ENCODE results near the genes MSH4 and DNAJB4.

DNA sequence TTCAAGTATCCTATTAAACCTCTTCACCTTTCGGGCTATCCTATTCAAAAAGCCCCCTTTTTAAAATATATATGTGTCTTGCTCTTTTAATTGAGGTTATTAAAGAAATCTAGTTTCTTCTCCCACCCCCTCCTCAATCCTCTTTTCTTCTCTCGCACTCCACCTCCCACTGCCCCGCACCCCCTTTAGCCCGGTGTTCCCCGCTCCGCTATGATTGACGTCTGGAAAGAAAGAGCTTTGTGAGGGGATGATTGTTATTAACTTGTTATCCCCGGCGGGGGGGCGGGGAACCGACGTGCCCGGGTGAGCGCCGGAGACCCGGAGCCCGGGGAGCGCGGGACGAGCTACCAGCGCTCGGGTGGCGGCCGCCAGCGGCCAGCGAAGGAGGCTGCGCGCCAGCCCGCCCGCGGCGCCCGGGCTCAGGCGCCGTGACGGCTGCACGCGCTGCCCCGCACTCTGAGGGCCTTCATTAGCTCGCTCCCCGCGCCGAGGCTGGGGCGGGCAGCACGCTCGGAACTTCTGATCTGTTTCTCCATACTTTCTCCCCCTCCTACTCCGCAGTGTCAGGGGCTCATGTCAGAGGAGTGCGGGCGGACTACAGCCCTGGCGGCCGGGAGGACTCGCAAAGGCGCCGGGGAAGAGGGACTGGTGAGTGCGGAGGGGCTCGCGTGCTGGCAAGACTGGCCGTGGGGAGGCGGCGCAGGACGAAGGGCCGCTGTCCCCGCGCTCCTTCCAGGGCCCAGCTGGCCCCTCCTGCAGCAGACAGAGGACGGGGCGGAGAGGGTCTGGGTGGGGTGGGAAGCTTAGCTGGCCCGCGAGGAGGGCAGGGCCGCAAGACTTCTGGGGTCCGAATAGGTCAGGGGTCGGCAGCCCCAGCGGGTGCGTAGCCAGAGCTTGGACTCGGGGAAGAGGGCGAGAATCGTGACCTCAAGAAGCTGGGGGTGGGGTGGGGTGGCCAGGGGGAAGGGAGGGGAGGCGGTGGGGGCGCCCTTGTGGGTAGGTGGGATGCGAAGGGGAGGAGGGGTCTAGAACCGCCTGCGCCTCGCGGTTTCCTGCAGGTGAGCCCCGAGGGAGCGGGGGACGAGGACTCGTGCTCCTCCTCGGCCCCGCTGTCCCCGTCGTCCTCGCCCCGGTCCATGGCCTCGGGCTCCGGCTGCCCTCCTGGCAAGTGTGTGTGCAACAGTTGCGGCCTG, 2.2 kb downstream of the LHX8 start:
- PRO-cap, result no peak
- RAMPAGE, long total RNA, result no peak

- PRO-cap, result no peak
- RAMPAGE, long total RNA, result no peak
Measured at GRCh38 chr1:75796163-75797365, at the start of gene MSH4. Gene MSH4, plus strand, starts transcription at chr1:75796882.

DNA sequence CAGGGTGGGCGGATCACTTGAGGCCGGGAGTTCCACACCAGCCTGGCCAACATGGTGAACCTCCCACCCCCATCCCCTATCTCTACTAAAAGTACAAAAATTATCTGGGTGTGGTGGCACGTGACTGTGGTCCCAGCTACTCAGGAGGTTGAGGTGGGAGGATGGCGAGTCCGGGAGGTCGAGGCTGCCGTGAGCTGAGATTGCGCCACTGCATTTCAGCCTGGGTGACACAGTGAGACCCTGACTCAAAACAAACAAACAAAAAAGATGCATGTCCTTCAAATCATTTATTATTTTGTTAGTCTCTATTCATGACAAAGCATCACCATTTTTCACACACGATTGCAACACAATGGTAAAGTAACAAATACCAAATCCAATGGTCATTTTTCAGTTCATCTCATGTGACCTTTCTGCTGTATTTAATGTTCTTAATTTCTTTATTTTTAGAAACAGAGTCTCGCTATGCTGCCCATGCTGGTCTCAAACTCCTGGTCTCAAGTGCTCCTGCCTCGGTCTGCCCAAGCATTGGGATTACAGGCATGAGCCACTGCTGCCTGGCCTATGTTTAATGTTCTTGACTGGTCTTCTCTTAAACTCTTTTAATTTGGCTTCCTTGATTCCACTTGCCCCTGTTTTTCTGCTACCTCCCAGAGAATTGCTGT, 1.1 kb downstream of the MSH4 start:
- PRO-cap, result no peak
- RAMPAGE, long total RNA, result no peak

- PRO-cap, result no peak
- RAMPAGE, long total RNA, result no peak
Measured at GRCh38 chr1:76083182-76083681, 8.7 kb downstream of the ST6GALNAC3 start.

DNA sequence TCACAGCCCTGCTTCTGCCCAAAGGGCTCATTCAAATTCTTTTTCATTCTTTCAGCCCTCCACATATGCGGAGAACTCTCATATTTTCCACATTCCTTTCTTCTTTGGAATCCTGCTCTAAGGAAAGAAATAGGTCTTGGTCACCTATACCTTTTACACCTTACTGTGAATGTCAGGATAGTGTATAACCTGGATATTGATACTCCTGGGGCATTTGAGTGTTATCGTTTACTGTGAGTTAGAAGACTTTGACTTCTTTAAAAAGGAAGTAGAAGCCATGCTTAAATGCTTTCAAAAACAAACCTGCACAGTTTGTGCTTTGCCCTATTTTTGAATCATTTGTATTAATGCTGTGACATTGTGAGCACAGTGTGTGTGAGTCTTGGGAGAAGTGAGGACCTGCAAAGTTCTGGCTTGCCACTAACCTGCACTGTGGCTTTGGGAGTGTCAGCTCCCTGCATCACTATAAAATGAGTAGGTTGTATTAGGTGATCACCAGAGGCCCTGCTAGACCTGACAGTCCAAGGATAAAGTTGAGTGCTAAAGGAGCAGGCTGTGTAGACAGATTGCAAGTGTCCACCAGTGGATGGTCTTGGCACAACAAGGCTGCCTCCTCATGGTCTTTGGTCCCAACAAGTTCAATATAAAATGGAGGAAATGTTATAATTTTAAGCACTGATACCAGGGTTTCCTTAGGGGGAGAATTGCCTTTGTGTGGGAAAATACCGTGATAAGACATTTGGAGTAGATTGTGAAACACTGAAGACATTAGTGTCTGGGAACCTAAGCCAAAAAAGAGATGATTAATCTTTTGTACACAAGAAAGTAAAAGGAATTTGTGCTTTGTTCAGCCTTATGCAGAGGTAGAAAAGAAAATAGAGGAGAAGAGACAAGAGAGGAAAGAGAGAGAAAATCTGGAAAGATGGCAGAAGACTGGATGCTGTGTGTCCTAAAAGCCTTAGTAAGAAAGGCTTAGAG, 35.8 kb downstream of the ST6GALNAC3 start:
- PRO-cap, result no peak
- RAMPAGE, long total RNA, result no peak

GRCh38 chr1:76294942-76295091, 220.3 kb downstream of the ST6GALNAC3 start:
- PRO-cap, result no peak
- RAMPAGE, long total RNA, result no peak

GRCh38 chr1:77683018-77684103, 903 bp upstream of the ZZZ3 start:
- PRO-cap, result bidirectional peak, plus-strand start at chr1:77683209, minus-strand start at chr1:77683478; bidirectional peak, plus-strand start at chr1:77683895, minus-strand start at chr1:77683864
- RAMPAGE, long total RNA, result no peak

DNA sequence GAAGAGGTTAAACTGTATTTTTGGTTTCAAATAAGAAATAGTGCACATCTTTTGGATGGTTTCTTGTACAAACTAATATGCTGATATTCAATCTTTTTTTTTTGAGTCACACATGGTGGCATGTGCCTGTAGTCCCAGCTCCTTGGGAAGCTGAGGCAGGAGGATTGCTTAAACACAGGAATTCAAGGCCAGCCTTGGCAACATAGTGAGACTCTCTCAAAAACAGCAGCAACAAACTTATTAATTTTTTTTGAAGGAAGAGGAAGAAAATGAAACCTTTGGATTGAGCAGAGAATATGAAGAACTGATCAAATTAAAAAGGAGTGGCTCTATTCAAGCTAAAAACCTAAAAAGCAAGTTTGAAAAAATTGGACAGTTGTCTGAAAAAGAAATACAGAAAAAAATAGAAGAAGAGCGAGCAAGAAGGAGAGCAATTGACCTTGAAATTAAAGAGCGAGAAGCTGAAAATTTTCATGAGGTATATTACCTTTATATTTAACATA, 43.3 kb downstream of the FUBP1 start:
- PRO-cap, result no peak
- RAMPAGE, long total RNA, result no peak

DNA sequence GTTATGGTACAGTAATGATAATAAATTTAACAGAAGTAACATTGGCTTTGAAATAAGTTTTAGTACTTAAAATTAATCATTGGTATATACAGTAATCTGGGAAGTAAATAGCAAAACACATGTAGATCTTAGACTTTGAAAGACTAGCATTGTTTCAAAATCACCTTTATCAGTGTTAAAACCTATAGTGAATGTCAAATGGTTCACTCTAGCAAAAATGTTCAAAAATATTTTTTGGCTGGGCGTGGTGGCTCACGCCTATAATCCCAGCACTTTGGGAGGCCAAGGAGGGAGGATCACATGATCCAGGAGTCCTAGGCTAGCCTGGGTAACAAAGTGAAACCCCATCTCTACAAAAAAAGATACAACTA, 42.8 kb downstream of the FUBP1 start:
- PRO-cap, result no peak
- RAMPAGE, long total RNA, result no peak

GRCh38 chr1:77978023-77978982, 569 bp downstream of the FUBP1 start:
- PRO-cap, result bidirectional peak, plus-strand start at chr1:77978391, minus-strand start at chr1:77978261
- RAMPAGE, long total RNA, result no peak

- PRO-cap, result bidirectional peak, plus-strand start at chr1:78004852, minus-strand start at chr1:78004554
- RAMPAGE, long total RNA, result no peak
Measured at GRCh38 chr1:78004358-78005353, at the start of gene DNAJB4. Gene DNAJB4, plus strand, starts transcription at chr1:78004939.

DNA sequence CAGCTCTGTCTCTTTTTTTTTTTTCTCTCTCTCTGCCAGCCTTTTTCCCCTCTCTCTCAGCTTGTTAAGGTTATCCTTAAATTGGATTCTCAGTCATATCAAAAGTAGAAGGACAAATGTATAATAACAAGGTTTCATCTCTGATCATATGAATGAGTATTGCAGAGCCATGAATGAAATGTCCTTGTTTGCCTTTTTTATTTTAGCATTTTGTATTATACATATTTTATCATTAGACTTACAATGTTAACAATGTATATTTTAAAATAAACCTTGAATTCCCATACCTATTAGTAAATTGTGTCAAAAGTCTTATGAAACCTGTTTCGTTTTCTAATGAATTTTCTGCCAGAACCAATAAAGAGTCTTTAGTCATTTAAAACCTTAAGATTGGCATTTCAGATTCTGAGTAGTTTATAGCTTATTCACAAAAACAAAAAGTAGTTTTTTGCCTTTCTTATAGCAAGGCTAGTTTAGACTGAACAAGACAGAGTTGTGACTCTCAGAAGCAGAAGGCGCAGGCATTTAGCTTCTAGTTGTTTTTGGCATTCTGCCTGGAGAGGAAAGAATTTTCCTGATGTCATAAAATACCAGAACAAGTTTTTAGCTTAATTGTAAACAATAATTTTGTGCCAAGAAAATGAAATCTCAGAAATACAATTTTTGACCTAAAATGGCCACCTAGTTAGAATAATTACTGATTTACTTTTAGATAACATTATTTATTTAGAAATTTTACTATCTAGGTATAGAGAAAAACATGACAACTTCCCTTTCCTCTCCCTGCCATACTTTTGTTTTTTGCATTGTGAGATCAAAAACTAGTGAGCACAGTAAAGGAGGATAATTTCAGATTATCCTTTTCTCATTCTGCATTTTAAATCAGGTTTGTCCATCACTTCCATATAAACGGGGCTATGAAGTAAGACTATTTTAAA, 884 bp downstream of the DNAJB4 start:
- PRO-cap, result no peak
- RAMPAGE, long total RNA, result no peak

DNA sequence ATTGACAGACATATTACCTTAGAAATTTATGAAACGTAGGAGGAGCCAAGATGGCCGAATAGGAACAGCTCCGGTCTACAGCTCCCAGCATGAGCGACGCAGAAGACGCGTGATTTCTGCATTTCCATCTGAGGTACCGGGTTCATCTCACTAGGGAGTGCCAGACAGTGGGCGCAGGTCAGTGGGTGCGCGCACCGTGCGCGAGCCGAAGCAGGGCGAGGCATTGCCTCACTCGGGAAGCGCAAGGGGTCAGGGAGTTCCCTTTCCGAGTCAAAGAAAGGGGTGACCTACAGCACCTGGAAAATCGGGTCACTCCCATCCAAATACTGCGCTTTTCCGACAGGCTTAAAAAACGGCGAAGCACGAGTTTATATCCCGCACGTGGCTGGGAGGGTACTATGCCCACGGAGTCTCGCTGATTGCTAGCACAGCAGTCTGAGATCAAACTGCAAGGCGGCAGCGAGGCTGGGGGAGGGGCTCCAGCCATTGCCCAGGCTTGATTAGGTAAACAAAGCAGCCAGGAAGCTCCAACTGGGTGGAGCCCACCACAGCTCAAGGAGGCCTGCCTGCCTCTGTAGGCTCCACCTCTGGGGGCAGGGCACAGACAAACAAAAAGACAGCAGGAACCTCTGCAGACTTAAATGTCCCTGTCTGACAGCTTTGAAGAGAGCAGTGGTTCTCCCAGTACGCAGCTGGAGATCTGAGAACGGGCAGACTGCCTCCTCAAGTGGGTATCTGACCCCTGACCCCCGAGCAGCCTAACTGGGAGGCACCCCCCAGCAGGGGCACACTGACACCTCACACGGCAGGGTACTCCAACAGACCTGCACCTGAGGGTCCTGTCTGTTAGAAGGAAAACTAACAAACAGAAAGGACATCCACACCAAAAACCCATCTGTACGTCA, 735.1 kb downstream of the TTLL7 start:
- PRO-cap, result bidirectional peak, plus-strand start at position 640 of the sequence, minus-strand start at position 421 of the sequence
- RAMPAGE, long total RNA, result no peak

DNA sequence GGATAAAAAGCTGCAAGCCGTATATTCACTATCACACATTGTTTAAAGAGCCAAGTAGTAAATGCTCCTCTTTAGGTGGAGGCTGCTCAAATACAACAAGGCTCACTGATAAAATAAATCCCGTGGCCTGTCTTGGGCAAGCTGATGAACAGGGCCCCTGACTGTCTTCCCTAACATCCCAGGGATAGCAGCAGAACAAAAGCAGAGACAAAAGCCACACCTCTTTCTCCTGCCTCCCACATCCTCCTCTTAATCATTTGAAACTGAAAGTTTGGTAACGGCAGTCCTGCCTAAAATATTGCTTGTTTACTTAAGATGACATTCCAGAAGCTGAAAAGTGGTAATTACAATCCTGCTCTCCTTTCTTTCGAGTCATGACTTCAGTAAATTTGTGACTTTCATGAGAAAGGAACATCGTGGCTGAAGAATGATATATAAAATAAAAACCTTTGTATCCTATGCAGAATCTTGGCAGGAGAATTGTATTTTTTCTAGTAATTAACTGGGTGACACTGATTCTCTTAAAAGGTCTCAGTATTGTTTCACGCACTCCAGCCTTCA, 357.6 kb downstream of the TTLL7 start:
- PRO-cap, result no peak
- RAMPAGE, long total RNA, result no peak

DNA sequence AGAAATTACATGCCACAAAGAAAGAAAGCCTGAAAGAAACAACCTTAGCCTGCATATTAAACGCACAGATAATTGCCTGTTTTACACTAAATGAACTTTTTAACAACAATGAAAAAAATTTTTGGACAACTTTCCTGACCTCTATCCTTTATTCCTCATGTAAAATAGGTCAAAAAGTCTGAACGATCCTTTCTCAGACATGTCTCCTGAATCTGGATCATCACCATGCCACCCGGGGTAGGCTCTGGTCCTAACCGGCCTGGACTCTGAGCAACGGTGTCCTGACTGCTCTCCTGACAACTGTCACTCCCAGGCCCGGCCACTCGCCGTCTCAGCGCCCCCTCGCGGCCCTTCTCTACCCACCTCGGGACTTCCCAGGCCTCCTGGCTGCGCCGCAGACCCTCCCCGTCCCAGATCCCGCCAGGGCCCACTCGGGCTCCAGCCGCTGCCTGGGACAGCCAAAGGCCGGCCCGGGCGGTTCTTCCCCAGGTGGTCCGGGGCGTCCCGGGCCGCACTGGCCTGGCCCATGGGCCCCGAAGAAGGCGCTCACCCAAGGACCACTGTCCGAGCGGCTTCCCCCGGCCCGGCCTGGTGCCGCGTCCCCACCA, 138.6 kb downstream of the TTLL7 start:
- PRO-cap, result unidirectional peak, plus-strand start at position 370 of the sequence; unidirectional peak, plus-strand start at position 430 of the sequence
- RAMPAGE, long total RNA, result no peak

DNA sequence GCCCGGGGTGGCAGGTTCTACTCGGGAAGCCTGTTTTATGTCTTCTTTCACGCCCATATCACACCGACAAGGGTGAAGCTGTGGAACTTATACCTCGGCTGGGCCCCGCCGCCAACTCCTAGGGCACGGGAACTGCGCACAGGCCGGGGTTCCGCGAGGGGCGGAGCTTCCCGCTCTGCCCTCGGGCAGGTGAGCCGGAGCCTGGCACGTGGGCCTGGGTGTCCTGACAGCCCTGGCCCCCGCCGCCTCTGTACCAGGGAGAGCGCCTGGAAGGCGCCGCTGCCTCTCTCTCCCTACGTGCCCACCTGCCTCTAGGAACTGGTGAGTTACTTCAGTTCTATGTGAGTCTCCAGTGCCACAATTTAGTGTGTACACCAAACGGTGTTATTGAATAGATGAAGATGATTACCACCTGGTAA, 138.0 kb downstream of the TTLL7 start:
- PRO-cap, result unidirectional peak, minus-strand start at position 116 of the sequence
- RAMPAGE, long total RNA, result no peak

GRCh38 chr1:84077213-84078375, 66.5 kb upstream of the PRKACB start:
- PRO-cap, result bidirectional peak, plus-strand start at chr1:84077521, minus-strand start at chr1:84077491; bidirectional peak, plus-strand start at chr1:84077666, minus-strand start at chr1:84077762; bidirectional peak, plus-strand start at chr1:84077984, minus-strand start at chr1:84077903
- RAMPAGE, long total RNA, result no peak

DNA sequence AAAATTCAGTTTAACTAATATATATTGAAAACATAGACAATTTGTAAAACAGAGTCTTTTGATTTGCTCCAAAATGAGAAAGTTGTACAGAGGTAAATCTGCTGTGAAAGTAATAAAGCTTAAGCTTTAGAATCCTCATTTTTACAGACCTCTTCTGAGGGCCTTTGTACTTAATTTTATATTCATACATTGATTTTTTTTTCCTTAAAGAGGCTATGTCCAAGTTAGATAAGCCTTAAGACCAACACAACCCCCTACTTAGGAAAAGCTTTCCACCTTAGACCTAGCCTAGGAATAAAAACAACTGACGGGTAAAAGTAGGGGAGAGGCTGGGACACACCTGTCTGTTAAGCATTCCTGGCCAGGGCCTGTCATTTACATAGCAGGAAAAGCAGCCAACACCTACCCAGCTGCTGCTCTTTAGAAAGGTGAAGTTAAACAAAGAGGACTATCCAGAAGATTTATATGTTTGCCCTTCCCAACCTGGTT, 29.2 kb upstream of the SAMD13 start:
- PRO-cap, result no peak
- RAMPAGE, long total RNA, result no peak

DNA sequence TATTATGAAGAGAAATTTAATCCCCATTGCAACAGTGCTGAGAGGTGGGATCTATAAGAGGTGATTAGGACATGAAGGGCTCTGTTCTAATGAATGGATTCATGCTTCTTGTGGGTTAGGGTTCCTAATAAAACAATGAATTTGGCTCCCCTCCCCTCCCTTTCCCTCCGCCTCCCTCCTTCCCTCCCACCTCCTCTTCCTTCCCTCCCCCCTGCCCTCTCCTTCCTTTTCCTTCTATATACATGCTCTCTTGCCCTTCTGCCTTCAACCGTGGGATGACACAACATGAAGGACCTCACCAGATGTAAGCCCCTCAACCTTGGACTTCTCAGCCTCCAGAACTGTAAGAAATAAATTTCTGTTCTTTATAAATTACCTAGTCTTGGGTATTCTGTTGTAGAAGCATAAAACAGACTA, 26.8 kb upstream of the SAMD13 start:
- PRO-cap, result no peak
- RAMPAGE, long total RNA, result no peak

GRCh38 chr1:84278802-84279626, 22.5 kb upstream of the SAMD13 start:
- PRO-cap, result no peak
- RAMPAGE, long total RNA, result no peak